Vermiform appendix (tissue), 1 donor: Measurements from ENCODE around the gene HACD2.

DNA sequence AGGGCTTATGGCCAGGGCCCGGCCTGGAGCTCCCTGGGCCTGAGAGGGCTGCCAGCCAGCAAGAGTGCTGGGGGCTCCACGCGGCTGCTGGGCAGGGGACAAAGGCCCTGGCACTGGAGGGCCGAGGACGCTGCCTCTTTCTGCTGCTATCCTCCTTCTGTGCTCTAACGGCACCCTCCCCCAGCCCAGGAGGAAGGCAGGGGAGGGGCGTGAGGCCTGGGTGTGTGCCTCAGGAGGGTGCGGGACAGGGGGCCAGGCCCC is 115.6 kb downstream of the ADCY5 start:
- PRO-cap = no peak

DNA sequence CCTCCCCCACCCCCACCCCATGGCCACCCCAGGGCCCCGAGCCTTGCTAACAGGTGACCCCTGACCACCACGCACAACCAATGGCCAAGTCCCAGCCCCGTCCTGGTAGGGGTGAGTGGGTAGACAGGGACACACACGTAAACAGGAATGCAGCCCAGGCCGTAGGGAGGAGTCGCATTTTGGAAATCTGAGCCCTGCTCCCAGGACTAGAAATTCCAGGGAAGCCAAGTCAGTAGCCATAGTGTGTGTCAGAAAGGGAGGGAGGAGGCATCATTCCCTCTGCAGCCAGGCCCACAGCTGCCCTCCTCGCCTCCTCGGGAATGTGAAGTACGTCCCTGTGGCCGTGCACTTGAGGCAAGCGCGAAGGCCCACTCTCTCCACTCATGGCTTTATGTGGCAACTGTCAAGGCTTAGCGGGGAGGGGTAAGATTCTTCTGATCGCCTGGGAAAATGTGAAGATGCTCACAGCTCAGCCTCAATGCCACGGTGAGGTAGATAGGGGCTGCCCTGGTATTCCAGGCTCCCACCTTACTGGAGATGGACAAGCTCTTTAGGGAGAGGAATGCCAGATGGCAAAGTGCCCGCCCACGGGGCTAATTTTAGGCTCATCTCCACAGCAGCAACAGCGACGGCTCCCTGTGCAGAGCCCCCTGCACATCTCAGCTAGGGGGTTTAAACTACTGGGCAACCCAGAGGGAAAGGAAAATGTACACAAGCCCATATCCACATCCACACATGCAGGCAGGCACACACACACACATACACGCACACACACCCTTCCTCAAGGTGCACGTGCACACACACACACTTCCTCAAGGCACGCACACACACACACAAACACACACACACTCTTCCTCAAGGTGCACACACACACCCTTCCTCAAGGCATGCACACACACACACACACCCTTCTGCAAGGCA is 65.6 kb downstream of the ADCY5 start:
- PRO-cap = no peak

GRCh38 chr3:123388652-123389433 is 60.0 kb downstream of the ADCY5 start:
- PRO-cap = no peak

DNA sequence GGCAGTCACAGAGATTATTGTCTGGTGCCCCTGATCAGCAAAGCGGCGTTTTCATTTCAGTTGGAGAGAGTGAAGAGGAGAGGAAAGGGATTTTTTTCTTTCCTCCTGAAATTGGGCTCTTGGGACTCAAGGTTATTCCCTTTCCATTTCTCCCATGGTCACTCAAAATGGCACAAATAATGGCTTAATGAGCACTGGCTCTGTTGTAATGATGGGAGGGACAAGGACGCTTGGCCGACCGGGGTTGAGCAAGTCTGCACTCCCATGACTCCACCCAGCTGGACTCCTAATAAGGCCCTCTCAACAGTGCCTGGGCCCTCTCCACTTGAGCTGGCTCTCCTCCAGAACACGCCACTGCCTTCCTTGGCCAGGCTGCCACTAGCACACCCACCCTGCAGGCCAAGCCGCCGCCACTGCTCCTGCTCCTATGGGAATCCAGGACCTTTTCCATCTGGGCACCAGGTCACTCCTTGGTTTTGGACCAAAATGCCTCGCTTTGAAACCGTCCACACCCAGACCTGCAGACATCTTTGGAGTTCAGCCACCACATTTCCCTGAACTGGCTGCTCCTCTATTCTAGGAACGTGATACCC is 42.3 kb downstream of the ADCY5 start:
- PRO-cap = no peak

DNA sequence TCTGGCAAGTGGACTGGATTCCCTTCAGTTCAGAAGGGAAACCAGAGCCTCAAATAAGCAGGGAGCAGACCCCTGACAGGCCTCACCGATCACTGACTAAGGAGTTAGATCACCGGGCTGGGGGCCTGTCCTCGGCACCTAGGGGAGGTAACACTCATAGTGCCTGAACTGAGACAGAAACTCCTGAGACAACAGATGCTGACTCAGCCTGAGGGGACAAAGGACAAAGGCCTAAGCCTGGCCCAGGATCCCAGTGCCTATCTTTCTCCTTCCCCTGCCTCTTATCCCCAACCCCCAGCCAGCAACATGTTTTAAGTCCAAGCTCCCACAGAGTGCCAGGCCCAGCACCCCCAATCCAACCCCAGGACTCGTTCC is 37.6 kb downstream of the ADCY5 start:
- PRO-cap = no peak

DNA sequence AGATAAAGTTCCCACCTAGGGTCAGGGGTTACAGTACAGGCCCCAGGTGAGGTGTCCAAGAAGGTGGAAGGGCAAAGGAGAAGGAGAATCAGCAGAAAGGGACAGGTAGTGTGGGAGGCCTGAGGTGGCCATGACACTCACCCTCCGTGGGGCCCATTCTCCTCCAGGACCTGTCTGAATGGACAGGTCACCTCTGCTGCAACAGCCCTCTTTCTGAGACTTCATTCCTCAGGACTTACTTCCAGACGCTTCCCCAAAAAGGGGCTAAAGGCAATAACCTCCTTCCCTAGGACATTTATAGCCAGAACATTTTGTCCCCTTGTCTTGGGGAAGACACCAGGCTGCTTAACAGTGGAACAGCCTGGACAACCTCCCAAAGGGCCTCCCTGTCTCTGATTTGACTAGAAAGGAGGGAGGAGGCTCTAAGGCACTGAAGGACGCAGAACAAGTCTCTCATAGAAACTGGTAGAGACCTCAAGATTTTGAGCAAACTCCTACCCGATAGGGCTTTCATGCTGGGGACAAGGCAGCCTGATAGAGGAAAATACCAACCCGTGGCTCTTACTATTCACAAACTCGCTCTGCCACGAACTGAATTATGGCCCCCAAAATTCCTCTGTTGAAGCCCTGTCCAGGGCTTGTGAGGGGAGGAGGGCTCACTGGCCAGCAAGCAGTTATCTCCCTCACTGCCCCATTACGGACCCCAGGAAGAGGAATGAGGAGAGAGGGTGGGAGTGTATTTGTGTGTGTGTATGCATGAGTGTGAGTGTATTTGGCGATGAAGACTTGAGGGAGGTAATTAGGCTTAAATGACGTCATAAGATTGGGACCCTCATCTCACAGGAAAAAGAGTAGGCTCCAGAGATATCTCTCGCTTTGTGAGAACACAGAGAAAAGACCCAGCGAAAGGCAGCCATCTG is 32.6 kb downstream of the ADCY5 start:
- PRO-cap = no peak

DNA sequence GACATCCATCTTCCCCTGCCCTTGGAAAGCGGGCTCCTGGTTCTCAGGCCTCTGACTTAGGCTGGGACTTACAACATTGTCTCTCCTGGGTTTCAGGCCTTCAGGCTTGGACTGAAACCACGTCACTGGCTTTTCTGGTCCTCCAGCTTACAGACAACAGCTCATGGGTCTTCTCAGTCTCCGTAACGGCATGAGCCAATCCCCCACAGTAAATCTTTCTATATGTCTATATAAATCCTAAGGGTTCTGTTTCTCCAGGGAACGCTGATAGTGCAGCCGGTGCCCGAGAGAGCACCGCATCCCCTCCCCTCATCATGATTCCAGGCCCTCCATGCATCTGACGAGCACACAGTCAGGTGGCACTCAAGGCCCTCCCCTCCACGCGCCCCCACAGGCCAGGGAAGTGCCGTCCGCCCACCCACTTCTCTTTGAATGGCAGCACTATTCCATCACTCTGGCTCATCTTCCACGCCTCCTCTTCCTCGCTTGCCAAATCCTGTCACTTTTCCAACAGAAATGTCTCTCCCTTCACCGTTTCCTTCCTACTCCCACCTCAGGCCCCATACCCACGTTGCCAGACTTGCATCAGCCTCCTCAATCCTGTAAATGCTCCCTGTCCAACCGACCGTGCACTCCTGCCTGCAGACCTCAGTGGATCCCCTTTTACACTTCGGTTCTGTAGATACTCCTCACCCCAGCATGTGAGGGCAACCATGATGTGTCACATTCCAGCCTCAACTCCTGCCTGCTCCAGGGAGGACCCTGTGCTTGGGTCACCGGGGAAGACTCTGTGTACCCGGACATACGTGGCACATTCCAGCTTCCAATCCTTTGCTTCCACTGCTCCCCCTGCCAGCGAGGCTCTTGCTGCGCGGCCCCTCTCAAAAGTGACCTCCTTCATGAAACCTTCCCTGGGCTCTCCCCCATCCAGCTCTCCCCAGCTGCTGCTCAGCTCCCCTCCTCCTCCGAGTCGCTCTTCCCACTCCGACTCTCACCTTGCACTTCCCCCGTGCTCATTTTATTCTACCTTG is 29.7 kb downstream of the ADCY5 start:
- PRO-cap = no peak

DNA sequence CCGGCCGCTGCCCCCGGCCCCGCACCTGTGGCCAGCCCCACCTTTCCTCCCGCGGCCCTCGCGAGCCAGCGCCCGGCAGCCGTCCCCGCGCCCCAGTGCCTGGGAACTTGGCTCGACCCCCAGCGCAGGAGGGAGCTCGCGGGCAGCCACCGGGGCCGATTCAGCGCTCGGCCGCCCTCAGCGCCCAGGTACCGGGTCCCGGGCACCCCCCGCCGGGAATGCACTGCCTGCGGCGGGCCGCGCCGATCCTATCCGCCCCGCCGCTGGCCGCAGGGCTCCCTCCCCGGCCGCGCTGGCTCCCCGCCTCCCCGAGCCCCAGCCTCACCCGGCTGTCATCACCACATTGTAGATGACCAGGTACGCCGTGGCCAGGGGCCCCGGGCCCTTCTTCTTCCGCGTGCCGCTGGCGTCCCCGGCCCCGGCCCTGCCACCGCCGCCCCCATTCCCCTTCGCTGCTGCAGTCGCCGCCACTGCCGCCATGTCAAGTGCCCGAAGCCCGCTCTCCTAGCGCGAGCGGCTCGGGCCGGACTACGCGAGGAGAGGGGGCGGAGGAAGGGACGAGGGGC is at the start of gene HACD2:
TSS of gene HACD2 (minus strand) at position 506 of the 566 bp plus-strand sequence.
- PRO-cap = bidirectional peak, plus-strand start outside the sequence, minus-strand start at position 480 of the sequence

DNA sequence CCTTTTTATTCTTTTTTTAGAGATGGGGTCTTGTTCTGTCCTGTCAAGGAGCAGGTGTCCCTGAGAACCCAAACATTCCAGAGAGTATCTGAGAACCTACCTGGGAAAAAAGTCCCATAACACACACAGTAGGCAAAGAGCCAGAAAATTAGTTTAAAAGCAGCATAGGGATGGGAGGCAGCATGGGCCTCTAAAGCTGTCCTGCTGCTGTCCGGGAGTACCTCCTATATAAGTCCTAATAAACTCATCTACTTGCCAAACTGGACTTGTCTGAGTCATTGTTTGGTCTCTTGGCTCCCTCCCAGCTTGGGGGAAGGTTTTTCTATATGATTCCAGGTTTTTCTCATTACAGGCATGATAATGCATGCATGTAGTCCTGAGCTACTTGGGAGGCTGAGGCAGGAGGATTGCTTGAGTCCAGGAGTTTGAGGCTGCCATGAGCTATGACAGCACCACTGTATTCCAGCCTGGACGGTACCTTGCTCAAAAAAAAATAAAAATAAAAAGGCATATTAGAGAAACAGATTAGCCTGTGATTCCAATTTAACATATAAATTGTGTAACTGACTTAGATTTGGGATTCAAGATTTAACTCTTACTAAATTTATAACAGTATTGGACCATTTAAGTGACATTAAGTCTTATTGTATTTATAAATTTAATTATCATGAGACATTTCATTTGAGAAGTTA is 17.6 kb upstream of the HACD2 start:
- PRO-cap = no peak

DNA sequence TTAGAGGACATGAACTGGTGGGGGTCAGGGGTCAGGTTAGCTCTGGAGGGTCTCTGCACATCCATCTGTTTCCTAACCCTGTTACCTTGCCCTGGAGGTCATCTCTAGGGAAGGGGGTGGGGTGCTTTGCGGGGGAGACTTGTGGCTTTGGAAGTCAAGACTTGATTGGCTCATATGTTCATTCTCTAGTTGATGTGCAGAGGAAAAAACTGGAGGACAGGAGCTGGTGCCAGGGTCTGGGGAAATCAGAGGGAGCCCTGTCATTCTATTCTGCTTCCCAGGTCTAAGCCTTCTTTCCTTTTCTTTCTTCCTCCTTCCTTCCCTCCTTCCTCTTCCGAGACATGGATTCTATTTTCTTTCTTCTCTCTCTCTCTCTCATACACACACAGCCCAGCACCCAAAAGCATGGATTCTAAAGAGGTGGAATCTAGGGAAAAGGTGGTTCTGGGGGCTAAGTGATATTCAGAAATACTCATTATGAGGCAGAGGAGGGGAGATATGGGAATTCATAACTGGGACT is 1.8 kb downstream of the KALRN start:
- PRO-cap = no peak

- PRO-cap = no peak
Observed at GRCh38 chr3:124052161-124052998, 19.2 kb downstream of the KALRN start.

DNA sequence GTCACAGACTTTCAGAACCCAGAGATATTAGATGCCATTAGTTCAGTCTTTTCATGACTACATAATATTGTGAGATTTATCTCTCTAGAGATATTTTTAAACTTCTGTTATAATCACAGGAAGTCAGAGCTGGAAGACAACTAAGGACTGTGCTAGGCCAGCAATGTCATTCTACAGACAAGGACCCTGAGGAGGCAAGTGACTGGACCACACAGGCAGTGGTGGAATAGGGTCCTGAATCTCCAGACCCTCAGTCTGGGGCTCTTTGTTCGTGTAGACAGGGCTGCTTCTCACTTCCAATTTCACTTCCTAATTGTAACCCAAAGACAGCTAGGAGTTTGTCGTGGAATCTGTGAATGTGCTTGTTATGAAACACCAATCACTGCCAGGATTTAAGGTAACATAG is 123.9 kb downstream of the KALRN start:
- PRO-cap = no peak

DNA sequence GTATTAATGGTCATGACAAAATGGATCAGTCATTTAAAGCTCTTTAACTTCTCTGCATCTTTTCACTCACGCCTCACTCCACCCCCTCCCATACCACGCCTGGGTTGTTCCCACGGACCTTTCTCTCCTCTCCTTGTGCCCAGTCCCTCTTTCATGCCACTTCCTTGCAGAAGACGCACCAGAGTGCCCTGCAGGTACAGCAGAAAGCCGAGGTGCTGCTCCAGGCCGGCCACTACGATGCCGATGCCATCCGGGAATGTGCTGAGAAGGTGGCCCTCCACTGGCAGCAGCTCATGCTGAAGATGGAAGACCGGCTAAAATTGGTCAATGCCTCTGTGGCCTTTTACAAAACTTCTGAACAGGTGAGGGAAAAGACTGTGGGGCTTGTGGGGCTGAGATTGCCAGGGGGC is 296.1 kb upstream of the UMPS start:
- PRO-cap = no peak

GRCh38 chr3:124512795-124513557 is 217.3 kb upstream of the UMPS start:
- PRO-cap = no peak

- PRO-cap = no peak
Observed at GRCh38 chr3:124734943-124735295, 4.7 kb downstream of the UMPS start.

GRCh38 chr3:124770535-124771156 is 40.4 kb downstream of the UMPS start:
- PRO-cap = no peak

GRCh38 chr3:124779682-124780185 is 49.5 kb downstream of the UMPS start:
- PRO-cap = no peak

DNA sequence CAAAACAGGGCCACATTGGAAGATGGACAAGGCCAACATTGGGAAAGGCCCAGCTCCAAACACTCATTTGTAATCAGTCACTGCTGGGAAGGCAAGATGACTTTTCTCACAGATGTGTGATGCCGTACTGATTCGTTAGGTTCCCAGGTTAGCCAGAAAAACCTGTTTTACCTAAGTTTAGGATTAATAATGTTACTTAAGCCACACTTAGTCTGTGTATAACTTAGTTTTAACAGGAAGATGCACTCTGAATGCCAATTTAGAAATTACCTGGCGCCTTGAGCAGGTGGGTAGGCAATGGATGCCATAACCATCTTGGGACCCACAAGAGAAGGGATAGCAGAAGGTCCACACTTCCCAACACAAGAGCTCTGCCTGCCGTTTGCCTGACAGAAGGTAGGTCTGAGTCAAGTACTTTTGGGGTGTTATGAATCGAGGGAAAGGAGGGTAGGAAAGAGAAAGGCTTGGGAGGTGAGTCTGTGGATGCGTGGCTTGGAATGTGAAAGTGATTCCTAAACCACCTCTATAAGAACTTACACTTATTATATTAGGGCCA is 70.8 kb downstream of the ITGB5 start:
- PRO-cap = no peak

GRCh38 chr3:124838941-124839406 is 48.2 kb downstream of the ITGB5 start:
- PRO-cap = no peak

- PRO-cap = unidirectional peak, minus-strand start at chr3:125110435
Observed at GRCh38 chr3:125110104-125110783, 54.4 kb upstream of the HEG1 start.